ENCODE measurements around a stretch of chr15.

- RRBS, 2 experiments = no CpG with 5 or more reads among the region's 5 CpGs
CAGE:
- cytosol, long polyA minus RNA = no peak
- cytosol, long polyA plus RNA = no peak
- long polyA plus RNA = no peak
- nucleus, long polyA minus RNA = no peak
- nucleus, long polyA plus RNA = no peak
Measured at GRCh38 chr15:67024129-67024897, 41.1 kb upstream of the SMAD3 start.

- RRBS, 2 experiments = no CpG with 5 or more reads among the region's 2 CpGs
CAGE:
- cytosol, long polyA minus RNA = no peak
- cytosol, long polyA plus RNA = no peak
- long polyA plus RNA = no peak
- nucleus, long polyA minus RNA = no peak
- nucleus, long polyA plus RNA = no peak
Measured at GRCh38 chr15:67039798-67040035, 25.7 kb upstream of the SMAD3 start.

GRCh38 chr15:67044227-67044822, 21.1 kb upstream of the SMAD3 start:
- RRBS, 2 experiments = no CpG with 5 or more reads among the region's 8 CpGs
CAGE:
- cytosol, long polyA minus RNA = no peak
- cytosol, long polyA plus RNA = no peak
- long polyA plus RNA = no peak
- nucleus, long polyA minus RNA = no peak
- nucleus, long polyA plus RNA = no peak

GRCh38 chr15:67056134-67056739, 9.2 kb upstream of the SMAD3 start:
- RRBS, 2 experiments = no CpG with 5 or more reads among the region's 6 CpGs
CAGE:
- cytosol, long polyA minus RNA = no peak
- cytosol, long polyA plus RNA = no peak
- long polyA plus RNA = no peak
- nucleus, long polyA minus RNA = no peak
- nucleus, long polyA plus RNA = no peak

DNA sequence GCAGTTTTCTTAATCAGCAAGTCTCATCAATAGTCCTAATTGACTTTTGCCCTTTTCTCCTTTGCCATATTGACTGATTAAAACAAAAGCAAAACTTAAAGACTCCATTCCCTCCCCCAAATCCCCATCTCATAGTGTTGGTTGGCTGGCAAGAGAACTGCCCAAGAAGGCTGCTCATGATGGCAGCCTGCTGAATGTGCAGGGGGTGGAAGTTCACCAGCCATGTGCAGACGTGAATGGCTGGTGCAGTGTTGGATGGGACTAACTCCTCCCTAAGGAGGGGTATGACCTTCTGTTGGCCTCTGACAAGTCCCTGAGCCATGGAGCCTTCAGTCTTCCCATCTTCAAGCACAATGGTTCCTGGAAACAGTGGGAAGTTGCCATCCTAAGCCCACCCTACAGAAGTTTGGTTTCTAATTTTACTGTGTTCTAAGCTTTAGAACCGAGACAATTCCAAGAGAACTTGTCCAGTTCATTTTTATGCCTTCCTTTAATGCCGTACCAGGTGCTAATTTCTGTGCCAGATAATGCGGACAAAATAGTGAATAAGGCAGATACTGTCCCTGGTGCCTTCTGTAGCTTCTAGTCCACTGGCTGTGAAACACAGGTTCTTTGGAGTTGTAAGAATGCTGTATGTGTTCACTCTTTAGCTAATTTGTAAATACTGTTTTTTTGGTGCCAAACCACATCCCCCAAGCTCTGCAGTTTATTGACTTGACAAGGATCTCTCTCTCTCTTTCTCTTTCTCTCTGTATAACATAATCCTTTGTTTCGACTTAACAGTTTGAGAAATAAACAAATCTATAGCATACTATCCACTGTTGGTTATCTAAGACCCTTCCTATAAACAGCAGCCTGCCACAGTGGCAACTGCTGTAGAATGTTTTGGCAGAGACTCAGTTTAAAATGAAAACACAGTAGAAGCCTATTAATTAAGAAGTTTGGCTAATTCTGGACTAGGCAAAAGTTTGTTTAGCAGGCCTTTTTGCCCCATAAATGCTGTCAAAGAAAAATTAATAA, 7.4 kb downstream of the SMAD3 start:
- RRBS, 2 experiments = no CpG with 5 or more reads among the region's 5 CpGs
CAGE:
- cytosol, long polyA minus RNA = no peak
- cytosol, long polyA plus RNA = no peak
- long polyA plus RNA = no peak
- nucleus, long polyA minus RNA = no peak
- nucleus, long polyA plus RNA = no peak

GRCh38 chr15:67088140-67088646, 22.8 kb downstream of the SMAD3 start:
- RRBS, 2 experiments = no CpG with 5 or more reads among the region's 11 CpGs
CAGE:
- cytosol, long polyA minus RNA = no peak
- cytosol, long polyA plus RNA = no peak
- long polyA plus RNA = no peak
- nucleus, long polyA minus RNA = no peak
- nucleus, long polyA plus RNA = no peak

- RRBS, 2 experiments = no CpG with 5 or more reads among the region's 5 CpGs
CAGE:
- cytosol, long polyA minus RNA = no peak
- cytosol, long polyA plus RNA = no peak
- long polyA plus RNA = no peak
- nucleus, long polyA minus RNA = no peak
- nucleus, long polyA plus RNA = no peak
Measured at GRCh38 chr15:67108288-67108939, 43.0 kb downstream of the SMAD3 start.

GRCh38 chr15:67841398-67841735, 16.1 kb downstream of the SKOR1 start:
- RRBS, 2 experiments = no CpG with 5 or more reads among the region's 5 CpGs
CAGE:
- cytosol, long polyA minus RNA = no peak
- cytosol, long polyA plus RNA = no peak
- long polyA plus RNA = no peak
- nucleus, long polyA minus RNA = no peak
- nucleus, long polyA plus RNA = no peak

DNA sequence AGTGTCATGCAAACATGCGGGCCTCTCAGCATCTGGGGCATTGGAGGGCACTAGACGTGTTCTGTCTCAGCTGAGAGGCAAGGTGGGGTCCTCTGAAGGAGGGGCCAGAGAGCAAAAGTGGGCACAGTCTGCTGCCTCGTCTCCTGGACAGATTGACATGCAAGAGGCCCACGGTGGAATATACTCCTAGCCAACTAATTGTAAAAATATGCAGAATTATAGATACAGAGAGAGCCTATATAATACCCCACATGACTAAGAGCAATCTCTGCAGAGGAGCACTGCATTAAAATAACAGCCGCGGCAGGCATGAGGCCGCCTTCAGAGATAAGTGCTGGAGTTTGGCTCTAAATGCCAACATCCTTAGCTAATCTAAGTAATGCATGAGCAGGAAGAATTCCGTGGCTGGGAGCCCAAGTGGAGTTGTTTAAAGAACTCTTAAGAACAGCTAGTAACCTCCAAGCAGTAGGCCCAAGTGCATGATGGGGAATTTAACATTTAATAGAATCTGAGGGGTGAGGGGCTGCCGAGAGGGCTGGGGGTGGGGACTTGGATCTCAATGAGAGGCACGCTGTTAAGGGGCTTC, 102.4 kb downstream of the SKOR1 start:
- RRBS, 2 experiments = no CpG with 5 or more reads among the region's 10 CpGs
CAGE:
- cytosol, long polyA minus RNA = no peak
- cytosol, long polyA plus RNA = no peak
- long polyA plus RNA = no peak
- nucleus, long polyA minus RNA = no peak
- nucleus, long polyA plus RNA = no peak

DNA sequence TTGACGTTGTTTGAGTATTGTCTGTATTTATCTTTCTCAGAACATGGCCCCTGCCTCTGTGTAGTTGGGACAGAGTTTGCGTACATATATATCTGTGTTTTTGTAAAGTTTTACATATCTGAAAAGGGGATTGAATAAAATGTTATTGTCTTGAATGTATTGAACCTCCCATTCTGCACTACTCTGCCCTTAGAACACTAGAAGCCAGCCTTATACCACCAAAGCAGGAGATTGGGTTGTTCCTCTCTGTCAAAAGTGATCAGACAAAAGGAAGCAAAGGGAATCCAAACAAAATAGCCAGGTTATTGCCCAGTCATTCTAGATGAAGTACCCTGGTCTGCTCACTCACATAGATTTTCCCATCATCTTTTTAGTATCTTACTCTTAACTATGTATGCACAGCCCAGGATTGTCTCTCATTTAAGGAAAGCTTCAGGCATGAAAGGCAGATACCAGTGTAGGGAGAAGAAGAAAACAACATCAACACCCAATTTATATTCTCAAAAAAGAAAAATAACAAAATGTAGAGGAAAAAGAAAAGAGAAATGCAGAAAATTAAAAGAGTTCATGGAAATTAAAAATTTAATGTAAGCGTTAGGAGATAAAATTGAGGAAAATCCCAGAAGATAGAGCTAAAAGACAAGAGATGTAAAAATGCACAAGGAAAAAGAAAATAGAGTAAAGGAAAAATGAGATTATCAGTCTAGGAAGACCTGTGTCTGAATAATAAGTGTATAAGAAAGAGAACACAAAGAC, 27.1 kb downstream of the PIAS1 start:
- RRBS, 2 experiments = no CpG with 5 or more reads among the region's 3 CpGs
CAGE:
- cytosol, long polyA minus RNA = no peak
- cytosol, long polyA plus RNA = no peak
- long polyA plus RNA = no peak
- nucleus, long polyA minus RNA = no peak
- nucleus, long polyA plus RNA = no peak

DNA sequence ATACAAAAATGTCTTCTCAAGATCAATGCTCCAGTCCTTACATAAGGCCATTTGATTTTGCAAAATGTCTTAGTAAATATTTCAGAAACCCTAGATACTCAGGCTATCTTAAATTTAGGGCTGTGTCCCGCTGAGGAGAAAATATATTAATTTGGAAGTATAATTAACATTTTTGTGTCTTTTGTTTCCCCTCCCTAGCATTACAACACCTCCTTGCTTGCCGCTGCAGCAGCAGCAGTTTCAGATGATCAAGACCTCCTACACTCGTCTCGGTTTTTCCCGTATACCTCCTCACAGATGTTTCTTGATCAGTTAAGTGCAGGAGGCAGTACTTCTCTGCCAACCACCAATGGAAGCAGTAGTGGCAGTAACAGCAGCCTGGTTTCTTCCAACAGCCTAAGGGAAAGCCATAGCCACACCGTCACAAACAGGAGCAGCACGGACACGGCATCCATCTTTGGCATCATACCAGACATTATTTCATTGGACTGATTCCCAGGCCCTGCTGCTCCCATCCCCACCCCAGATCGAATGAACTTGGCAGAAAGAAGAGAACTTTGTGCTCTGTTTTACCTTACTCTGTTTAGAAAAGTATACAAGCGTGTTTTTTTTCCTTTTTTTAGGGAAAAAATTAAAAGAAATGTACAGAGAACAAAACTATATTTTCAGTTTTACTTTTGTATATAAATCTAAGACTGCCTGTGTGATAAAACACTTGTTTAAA, 17.6 kb downstream of the CALML4 start:
- RRBS, 2 experiments = no CpG with 5 or more reads among the region's 10 CpGs
CAGE:
- cytosol, long polyA minus RNA = no peak
- cytosol, long polyA plus RNA = no peak
- long polyA plus RNA = no peak
- nucleus, long polyA minus RNA = no peak
- nucleus, long polyA plus RNA = no peak

DNA sequence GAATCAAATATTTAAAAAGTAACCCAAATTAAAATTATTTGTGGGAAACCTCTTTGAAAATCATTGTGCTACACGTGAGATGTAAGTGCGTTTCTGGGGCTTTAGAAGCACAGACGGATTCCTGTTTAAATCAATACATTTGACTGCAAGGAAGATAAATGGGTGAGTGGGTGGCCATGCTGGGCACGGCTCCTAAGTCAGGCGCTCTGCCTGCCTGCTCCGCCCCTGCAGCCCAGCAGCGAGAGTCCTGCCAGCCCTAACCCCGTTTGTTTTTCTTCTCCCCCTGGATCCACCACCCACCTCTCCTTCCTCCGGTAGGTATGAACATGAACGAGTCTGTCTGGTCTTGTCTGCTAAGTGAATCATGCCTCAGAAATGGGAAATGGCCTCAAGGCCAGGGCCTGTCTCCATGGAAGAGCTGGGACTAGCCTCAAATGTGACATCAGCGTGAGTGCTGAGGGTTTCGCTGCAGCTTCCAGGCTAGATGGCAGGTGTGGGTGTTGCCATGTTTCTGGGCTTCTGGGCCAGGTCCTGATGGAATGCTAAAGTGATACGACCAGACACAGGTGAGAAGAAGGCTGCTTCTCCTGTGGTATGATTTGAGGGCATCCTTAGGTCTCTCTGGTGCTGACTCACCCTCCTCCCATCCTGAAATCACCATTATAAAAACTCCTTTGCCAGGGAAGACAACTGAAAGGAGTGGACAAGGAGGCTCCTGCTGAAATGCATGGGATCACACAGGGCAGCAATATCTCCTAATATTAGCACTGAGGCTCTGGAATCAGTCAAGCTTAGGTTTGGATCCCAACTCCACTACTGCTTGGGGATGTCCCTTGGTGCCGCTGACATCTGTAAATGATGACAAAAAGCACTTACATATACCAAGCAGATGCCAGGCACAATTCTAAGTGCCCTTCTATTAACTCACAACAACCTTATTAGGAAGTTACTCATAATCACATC, 5.5 kb upstream of the FEM1B start:
- RRBS, 2 experiments = no CpG with 5 or more reads among the region's 14 CpGs
CAGE:
- cytosol, long polyA minus RNA = no peak
- cytosol, long polyA plus RNA = no peak
- long polyA plus RNA = no peak
- nucleus, long polyA minus RNA = no peak
- nucleus, long polyA plus RNA = no peak

DNA sequence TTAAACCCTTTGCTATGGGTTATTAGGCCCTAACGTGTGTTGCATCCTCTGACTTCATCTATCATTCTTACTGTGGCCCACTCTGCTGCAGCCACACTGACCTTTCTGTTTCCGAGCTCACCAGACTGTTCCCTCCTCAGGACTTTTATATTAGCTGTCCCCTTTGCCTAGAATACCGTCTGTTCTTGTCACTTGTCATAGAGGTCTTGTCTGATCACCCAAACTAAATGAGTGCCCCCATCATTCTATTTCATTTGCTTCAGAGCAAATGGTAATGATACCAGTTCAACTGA, 861 bp upstream of the FEM1B start:
- RRBS, 2 experiments = no CpG with 5 or more reads among the region's 3 CpGs
CAGE:
- cytosol, long polyA minus RNA = no peak
- cytosol, long polyA plus RNA = no peak
- long polyA plus RNA = no peak
- nucleus, long polyA minus RNA = no peak
- nucleus, long polyA plus RNA = no peak

DNA sequence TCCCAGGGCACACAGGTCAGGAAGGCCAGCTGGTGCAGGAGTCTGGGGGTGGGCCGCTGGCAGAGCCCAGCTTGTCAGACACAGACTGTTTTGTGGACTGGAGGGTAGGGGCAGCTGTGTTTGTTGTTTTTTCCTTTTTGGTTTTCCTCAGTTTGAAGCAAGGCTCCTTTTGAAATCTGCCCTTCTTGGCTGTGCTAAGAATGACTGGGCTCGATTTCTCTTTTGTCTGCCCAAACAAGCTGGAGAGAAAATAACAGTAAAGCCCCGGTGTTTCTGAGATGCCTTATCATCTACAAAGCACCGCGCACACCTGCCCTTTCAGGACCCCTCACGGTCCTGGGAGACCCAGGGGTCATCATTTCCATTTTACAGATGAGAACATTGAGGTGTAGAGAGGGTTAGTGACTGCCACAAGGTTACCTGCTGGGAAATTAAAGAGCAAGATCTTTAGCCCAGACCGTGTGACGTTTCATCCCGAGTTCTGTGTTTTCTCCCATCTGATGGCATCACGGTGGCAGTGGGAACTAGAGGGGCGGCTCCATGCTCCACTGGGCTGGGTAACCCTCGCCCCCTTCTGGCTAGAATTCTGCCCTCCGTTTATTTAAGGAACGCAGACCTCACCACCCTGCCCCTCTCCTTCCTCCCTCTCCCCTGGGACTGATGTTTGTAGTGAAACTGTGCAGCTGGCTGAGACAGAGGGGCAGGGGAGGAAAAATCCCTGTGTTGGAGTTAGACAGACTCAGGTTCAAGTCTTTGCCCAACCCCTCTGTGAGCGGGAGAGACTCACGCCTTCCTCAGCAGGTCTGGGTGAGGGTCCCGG, 65.8 kb downstream of the ITGA11 start:
- RRBS, 2 experiments = no CpG with 5 or more reads among the region's 17 CpGs
CAGE:
- cytosol, long polyA minus RNA = no peak
- cytosol, long polyA plus RNA = no peak
- long polyA plus RNA = no peak
- nucleus, long polyA minus RNA = no peak
- nucleus, long polyA plus RNA = no peak

DNA sequence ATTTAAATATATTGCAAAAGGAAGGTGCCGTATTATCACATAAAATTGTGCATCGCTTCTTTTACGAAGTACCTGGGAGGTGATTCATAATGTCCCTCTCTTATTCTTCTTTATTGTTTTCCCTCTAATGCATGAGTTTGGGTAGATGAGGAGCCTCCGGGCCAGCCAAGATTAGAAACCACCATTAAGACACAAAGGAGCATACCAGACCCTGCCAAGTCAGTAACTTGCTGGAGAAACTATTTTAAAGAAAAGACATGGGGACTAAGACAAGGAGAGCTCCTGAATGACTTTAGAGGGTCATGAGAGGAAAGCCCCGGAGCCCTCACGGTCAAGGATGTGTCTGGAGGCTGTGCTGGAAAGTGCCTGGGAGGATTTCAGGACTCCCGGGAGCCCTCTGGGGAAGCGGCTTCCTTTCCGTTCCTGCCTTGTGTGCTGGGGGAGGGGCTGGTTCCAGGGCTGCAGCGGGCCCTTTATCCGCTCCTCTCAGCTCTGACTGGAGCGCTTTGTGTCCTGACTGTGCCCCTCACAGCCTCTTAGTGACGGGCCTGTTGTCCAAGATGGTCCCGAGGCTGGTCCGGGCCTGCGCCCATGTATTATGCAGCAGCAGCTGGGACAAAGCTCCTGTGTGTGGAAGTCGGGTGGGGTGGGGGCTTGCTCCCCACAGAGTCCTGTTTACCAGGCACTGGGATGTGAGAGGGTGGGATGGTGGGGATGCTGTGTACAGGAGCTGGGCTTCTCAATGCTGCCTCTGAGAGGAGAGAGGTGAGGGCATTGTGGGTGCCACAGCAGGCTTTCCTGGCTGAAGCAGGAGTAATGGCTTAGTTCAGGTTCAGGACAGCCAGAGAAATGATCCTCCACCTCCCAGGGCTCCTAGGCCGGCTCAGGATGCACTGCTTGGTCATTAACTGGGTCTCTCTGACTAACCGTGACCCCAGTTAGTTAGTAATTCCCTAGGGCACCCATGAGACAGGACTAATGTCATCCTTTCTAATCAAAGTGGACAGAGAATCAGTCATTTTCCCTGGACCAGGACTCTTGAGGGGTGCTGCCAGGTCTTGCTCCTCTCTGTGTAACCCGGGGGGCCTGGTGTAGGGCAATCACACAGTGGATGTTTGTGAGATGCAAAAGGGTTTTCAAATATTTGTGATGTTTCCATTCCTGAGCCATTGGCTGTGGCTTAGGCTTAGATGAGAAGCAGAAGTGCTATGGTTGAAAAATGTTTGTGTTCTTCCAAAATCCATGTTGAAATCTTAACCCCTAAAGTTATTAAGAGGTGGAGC, 35.9 kb downstream of the CORO2B start:
- RRBS, 2 experiments = 13 to 15% methylated on average over 3 of the region's 20 CpGs
CAGE:
- cytosol, long polyA minus RNA = no peak
- cytosol, long polyA plus RNA = no peak
- long polyA plus RNA = no peak
- nucleus, long polyA minus RNA = no peak
- nucleus, long polyA plus RNA = no peak

DNA sequence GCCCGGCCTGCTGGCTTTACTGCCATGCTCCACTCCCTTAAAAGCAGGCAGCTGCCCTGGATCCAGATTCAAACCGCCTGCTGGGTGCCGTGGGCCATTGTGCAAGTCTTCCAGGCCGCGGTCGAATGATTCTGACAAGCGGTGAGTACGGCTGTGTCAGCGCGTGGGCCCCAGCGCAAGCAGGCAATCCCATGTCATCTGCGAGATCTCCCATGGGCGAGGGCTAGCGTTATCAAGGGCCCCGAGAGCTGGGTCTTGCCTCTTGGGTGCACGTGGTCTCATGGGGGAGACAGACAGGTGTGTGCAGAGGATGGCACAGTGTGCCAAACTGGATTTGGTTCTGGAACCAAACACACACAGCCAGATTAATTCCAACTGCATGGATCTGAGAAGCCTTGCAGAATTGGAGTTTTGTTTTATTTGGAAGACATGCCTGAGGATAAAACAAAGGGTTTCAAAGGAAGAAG, 37.7 kb downstream of the CORO2B start:
- RRBS, 2 experiments = no CpG with 5 or more reads among the region's 16 CpGs
CAGE:
- cytosol, long polyA minus RNA = no peak
- cytosol, long polyA plus RNA = no peak
- long polyA plus RNA = no peak
- nucleus, long polyA minus RNA = no peak
- nucleus, long polyA plus RNA = no peak

GRCh38 chr15:68781631-68782301, 38.9 kb downstream of the ANP32A start:
- RRBS, 2 experiments = no CpG with 5 or more reads among the region's 22 CpGs
CAGE:
- cytosol, long polyA minus RNA = no peak
- cytosol, long polyA plus RNA = no peak
- long polyA plus RNA = no peak
- nucleus, long polyA minus RNA = no peak
- nucleus, long polyA plus RNA = no peak

- RRBS, 2 experiments = no CpG with 5 or more reads among the region's 15 CpGs
CAGE:
- cytosol, long polyA minus RNA = no peak
- cytosol, long polyA plus RNA = no peak
- long polyA plus RNA = no peak
- nucleus, long polyA minus RNA = no peak
- nucleus, long polyA plus RNA = no peak
Measured at GRCh38 chr15:68789535-68790566, 30.8 kb downstream of the ANP32A start.

GRCh38 chr15:68802311-68802759, 18.4 kb downstream of the ANP32A start:
- RRBS, 2 experiments = no CpG with 5 or more reads among the region's 8 CpGs
CAGE:
- cytosol, long polyA minus RNA = no peak
- cytosol, long polyA plus RNA = no peak
- long polyA plus RNA = no peak
- nucleus, long polyA minus RNA = no peak
- nucleus, long polyA plus RNA = no peak

DNA sequence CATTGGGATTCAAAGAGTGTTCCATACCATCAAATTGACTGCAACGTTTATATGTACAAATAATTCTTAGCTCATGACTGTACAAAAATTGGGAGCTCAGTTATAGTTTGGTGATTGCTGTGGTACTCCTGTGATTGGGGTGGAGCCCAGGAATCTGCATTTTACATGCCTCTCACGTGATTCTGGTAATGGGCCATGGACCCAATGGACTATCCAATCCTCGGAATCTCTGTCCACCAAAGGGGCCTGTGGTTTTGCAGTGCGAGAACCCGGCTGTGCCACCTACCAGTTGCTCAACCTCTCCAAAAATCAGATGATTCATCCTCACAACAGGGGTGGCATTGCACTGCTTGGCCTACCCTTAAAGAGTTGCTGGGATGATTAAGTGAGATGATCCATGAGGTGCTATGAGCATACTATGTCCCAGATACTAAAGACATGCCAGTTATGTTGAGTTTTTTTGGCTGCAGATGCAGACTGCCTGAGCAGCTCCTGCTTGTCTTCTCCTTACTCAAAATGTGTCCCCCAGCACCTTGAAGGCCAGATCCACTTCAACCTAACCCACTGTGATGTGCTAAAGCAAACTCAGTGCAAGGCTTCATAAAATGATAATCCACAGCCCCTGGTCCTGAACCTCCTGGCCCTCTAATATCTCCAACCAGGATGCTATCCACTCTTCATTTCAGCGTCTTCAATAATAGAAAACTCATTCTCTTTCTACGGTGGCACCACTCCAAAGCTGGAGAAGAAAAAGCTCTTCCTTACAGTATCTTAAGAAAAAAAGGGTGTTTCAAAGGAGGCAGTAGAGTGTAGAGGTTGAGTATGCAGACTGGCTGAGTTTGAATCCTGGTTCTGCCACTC, 5.0 kb downstream of the ANP32A start:
- RRBS, 2 experiments = no CpG with 5 or more reads among the region's 7 CpGs
CAGE:
- cytosol, long polyA minus RNA = no peak
- cytosol, long polyA plus RNA = no peak
- long polyA plus RNA = no peak
- nucleus, long polyA minus RNA = no peak
- nucleus, long polyA plus RNA = no peak

Data from HepG2 (cell line).